ENCODE measurements around a stretch of chr4.

DNA sequence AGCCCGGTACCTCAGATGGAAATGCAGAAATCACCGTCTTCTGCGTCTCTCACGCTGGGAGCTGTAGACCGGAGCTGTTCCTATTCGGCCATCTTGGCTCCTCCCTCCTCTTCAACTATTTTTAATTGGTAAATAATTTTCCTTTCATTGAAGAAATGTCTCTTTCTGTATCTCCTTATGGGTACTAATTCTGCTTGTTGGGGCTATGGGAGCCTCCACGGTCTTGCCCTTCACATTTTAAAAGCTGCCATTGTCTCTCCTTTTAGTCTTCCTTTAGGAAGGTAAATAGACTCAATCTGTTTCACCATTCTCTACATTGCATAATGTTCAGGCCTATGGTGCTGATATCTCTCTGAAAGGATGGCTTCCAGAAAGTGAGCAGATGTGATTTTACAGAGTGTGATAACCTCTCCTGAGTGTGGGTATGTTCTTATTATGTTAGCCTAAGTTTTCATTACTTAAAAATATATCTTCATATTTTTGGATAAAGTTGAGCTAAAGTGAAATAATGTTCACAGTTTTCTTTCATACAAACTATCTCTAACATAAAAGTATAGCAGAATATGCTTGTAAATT lies 253.9 kb upstream of the PITX2 start:
- PRO-cap: no peak

DNA sequence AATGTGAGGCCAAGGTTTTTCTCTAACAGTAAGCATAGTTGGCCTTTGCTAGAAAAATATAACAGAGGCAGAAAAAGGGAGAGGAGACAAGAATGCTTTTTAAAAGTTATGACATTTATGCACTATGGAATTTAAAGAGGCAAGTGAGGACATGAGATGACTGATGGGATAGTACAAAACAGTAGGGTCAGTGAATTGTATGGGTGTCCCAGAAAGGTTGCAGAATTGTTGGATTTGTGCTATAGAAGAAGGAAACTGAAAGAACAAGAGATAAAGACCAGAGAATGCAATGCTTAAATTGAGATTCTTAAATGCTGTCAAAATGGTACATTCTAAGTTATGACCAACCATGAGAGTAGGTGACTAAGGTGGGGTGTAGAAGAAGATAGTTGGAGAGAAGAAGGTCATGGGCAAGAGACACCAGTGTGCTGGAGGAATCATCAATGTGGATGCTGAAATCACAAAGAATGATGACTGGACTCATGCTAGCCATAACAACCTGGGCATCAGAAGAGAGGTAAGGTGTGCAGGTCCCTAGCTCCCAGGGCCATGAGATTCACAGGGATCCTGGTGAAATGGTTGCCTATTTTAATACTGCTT lies 104.1 kb downstream of the ALPK1 start:
- PRO-cap: no peak

- PRO-cap: no peak
These were observed 110.0 kb downstream of the LARP7 start for GRCh38 chr4:112746768-112747457.

GRCh38 chr4:112895687-112896490 lies 153.6 kb upstream of the ANK2 start:
- PRO-cap: no peak

- PRO-cap: no peak
These were observed 68.6 kb upstream of the ANK2 start for GRCh38 chr4:112980923-112981233.

- PRO-cap: no peak
These were observed 92.5 kb downstream of the ANK2 start for GRCh38 chr4:113141817-113142535.

DNA sequence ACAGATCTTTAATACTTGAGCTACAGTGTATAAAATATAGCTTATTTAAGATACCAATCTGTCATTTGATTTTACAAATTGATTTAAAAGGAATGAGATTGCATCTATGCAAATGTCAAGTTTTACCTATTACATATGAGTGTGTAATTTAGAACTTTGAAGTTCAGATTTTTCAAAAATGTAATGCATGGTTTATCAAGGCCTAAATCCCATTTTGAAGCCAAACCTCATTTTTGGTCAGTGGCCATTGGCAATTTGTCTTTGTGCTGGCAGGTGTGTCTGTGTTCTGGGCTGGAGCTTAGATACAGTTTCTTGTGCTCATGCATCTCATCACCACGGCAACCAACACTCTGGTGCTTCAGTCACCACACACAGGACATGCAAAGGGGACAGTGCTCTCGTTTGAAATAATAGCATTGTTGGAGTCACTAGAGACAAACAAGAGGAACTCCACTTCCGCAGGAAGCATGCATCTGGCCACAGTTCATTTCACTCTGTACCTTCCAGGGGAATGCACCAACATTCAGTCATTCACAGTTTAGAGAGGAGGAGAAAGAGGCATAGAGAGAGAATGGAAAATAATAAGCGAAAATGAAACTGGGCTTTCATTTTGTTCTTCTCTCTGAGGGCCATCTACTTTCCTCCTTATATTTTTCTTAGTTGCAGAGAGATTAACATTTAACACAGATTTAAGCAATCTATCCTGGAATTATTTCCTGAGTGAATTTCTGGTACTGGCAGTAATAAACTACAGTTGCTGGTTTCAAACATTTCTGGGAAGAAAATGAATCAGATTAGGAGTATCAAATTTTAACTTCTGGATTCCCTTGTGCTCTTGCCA lies 267.4 kb downstream of the ANK2 start:
- PRO-cap: no peak

DNA sequence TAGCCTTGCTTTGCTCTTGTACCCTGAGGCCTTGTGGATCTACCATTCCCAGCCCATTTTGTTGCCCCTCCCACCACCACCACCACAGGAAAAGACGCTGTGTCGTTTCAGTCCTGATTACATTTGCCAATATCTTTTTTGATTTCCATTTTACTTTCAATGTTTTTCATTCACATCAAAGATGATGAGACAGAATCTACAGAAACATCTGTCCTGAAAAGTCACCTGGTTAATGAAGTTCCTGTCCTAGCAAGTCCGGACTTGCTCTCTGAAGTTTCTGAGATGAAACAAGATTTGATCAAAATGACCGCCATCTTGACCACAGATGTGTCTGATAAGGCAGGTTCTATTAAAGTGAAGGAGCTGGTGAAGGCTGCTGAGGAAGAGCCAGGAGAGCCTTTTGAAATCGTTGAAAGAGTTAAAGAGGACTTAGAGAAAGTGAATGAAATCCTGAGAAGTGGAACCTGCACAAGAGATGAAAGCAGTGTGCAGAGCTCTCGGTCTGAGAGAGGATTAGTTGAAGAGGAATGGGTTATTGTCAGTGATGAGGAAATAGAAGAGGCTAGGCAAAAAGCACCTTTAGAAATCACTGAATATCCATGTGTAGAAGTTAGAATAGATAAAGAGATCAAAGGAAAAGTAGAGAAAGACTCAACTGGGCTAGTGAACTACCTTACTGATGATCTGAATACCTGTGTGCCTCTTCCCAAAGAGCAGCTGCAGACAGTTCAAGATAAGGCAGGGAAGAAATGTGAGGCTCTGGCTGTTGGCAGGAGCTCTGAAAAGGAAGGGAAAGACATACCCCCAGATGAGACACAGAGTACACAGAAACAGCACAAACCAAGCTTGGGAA lies 303.6 kb downstream of the ANK2 start:
- PRO-cap: no peak

GRCh38 chr4:113355338-113356406 lies 306.2 kb downstream of the ANK2 start:
- PRO-cap: no peak

DNA sequence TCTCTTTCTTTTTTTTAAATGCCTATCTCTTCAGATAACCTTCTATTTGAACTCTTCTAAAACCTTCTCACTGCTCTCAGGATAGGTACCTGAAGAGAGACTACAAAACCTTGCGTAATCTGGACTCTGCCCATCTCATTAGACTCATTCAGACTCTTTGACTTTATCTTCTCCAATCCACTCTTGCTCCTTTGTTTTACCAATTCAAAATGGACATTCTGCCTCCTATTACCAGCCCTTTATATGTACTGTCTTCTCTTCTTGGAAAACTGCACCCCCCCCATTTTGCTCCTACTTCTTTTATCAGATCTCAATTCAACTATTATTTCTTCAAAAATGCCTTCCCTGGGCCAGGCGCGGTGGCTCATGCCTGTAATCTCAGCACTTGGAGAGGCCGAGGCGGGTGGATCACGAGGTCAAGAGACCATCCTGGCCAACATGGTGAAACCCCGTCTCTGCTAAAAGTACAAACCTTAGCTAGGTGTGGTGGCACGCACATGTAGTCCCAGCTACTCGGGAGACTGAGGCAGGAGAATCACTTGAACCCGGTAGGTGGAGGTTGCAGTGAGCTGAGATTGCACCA lies 291.4 kb downstream of the CAMK2D start:
- PRO-cap: no peak

DNA sequence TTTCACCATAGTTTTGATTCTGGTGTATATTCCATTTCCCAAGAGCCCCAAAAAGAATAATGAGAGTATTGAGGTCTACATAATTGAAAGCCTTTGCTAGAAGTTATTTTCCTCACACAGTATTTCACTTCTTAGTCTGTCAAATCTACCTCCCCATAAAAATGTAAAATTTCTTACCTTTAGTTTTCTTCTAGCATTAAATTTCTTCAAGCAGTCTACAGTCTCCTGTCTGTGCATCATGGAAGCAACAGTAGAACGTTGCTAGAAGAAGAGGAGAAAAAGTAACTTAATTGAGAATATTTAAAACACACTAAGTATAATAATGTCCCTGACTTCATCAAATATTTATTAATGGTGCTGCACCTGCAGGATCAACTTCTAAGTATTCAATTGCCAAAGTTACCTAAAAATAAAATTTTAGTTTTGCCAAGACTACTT lies 247.9 kb downstream of the CAMK2D start:
- PRO-cap: no peak

GRCh38 chr4:113573717-113574542 lies 187.6 kb downstream of the CAMK2D start:
- PRO-cap: no peak

- PRO-cap: no peak
These were observed 23.5 kb downstream of the CAMK2D start for GRCh38 chr4:113738083-113738454.

DNA sequence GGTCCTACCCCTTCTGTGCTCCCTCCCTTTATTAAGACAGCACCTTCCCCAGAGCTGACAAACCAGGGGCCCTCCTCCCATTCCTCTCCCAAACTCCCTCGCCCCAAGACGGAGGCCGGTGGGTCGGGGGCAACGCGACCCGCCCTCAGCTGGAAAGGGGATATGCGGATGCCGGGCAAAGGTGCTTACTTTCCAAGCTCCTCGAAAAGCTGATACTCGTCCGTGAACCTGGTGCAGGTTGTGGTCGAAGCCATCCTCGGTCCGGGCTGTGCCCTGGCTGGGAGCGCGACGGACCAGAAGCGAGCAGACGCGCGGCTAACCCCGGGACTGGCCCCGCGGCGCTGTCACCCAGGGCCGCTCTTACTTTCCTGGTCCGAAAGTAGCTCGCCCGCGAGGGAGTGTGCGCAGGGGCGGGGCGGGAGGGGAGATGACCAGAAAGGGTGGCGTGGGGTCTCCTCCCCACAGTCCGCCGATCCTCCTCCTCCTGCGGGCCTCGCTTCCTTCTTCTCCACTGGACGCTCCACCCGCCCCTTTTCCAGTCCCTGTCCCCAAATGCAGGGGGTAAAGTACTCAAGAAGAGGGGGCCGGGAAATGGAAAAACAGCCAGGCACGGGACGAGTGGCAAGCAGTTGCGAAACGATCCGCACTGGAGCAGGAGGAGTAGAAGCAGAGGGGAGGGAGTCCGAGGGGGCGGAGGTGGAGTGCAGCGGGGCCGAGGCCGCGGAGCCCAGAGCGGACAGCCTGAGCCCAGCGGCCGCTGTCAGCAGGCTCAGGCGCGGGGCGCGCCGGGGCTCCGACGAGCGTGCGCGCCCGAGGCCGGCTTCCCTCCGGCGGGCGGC lies 504 bp downstream of the CAMK2D start:
- PRO-cap: bidirectional peak, plus-strand start at position 679 of the sequence, minus-strand start at position 362 of the sequence

- PRO-cap: no peak
These were observed 20.2 kb downstream of the ARSJ start for GRCh38 chr4:113959115-113959781.

GRCh38 chr4:114004380-114004928 lies 25.0 kb upstream of the ARSJ start:
- PRO-cap: no peak

- PRO-cap: no peak
These were observed 214.2 kb upstream of the ARSJ start for GRCh38 chr4:114193681-114194103.

- PRO-cap: no peak
These were observed 73.2 kb downstream of the PRSS12 start for GRCh38 chr4:118279561-118279967.

- PRO-cap: no peak
These were observed 70.7 kb downstream of the SEC24D start for GRCh38 chr4:118765120-118765750.

- PRO-cap: unidirectional peak, plus-strand start at chr4:118891748
These were observed 2.9 kb downstream of the SYNPO2 start for GRCh38 chr4:118891510-118892041.